Cardiac muscle cell (in vitro differentiated cells and primary cell): Measurements from ENCODE around the genes SLC30A9 and GABRA4.

DNA sequence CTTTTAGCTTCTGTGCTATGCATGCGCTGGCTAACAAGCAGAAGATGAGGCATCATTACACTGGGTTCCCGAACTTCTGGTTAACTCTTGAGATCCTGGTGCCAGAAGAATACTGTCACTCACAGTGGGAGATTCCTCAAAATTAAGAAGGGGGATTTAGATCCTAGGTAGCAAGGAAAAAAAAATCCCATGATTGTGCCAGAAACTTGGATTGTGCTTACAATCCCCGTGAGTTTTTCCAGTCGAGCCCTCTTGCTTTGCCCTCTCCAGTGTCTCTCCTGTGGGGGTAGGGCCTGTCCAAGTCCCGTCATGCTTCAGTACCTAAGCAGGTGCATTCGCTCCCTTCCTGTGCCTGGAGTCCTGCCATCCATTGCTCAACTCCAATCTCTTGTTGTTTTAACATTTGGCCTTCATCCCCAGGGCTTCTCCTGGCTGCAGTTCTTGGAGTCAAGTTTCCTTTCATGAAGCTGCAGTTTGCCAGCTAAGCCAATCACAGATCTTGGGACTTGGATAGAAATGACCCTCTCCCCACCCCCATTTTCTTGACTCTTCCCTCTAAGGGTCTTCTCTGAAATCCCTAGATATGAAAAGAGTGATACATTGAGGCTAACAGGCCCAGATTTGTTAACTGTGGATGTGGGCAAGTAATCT, 60.6 kb downstream of the CHRNA9 start:
- RAMPAGE, long total RNA = no peak
- RRBS = no CpG with 5 or more reads among the region's 6 CpGs

GRCh38 chr4:40506073-40506721, 123.5 kb downstream of the RBM47 start:
- RAMPAGE, long total RNA = no peak
- RRBS = no CpG with 5 or more reads among the region's 4 CpGs

DNA sequence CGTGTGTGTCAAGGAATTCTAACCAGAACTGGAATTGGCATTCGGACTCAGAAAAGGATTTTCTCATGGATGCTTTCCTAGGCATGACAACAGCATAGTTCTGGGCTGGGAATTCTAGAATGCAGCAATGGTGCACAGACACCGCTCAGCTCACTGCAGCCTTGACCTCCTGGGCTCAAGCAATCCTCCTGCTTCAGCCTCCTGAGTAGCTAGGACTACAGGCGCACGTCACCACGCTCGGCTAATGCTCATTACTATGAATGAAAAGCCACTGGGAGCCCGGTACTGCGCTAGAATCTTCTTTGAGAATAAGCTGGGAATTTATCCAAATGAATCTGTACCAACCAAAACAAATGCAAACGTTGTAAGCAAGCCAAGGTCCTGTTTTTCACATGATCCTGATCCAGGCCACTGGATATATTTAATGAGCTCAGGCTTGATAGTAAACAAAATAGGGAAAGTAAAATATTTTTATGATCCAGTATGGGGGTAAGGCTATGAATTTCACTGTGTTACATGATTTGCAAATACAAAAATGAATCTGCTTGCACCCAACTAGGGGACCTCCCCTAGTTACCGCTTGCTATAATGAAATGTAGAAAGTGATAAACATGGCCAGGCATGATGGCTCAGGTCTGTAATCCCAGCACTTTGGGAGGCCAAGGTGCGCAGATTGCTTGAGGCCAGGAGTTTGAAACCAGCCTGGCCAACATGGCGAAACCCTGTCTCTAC, 105.0 kb downstream of the RBM47 start:
- RAMPAGE, long total RNA = no peak
- RRBS = no CpG with 5 or more reads among the region's 13 CpGs

- RAMPAGE, long total RNA = no peak
- RRBS = no CpG with 5 or more reads among the region's 10 CpGs
Measured at GRCh38 chr4:40525528-40526506, 103.8 kb downstream of the RBM47 start.

- RAMPAGE, long total RNA = no peak
- RRBS = no CpG with 5 or more reads among the region's 4 CpGs
Measured at GRCh38 chr4:40718913-40719413, 30.8 kb upstream of the NSUN7 start.

DNA sequence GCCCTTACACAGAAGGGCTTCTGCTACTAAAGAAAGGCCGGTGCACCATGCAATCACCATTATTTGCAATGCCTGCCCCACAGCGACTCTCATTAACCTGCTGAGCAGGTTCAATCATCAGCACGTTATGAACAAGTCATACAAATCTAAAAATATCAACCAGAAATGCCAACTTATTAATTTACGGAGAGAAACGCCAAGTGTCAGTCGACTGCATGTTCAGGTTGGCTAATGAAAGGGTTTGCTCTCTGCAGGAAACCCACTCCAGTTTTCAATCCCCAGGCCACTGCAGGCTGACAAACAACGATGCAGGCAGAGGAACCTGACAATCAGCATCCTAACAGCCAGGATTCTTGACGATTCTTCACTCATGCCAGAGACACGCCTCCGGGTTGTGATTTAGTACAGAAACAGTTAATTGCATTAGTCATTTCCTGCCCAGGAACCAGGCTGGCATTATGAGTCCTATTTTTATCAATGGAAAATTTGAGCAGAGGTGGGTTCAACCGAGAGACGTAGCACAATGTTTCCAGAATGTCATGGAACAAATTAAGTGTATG, 159.4 kb downstream of the NSUN7 start:
- RAMPAGE, long total RNA = no peak
- RRBS = no CpG with 5 or more reads among the region's 12 CpGs

GRCh38 chr4:41049069-41049766, 165.1 kb downstream of the APBB2 start:
- RAMPAGE, long total RNA = no peak
- RRBS = 93% methylated on average over 2 of the region's 55 CpGs

- RAMPAGE, long total RNA = no peak
- RRBS = no CpG with 5 or more reads among the region's 3 CpGs
Measured at GRCh38 chr4:41202193-41202560, 12.2 kb downstream of the APBB2 start.

DNA sequence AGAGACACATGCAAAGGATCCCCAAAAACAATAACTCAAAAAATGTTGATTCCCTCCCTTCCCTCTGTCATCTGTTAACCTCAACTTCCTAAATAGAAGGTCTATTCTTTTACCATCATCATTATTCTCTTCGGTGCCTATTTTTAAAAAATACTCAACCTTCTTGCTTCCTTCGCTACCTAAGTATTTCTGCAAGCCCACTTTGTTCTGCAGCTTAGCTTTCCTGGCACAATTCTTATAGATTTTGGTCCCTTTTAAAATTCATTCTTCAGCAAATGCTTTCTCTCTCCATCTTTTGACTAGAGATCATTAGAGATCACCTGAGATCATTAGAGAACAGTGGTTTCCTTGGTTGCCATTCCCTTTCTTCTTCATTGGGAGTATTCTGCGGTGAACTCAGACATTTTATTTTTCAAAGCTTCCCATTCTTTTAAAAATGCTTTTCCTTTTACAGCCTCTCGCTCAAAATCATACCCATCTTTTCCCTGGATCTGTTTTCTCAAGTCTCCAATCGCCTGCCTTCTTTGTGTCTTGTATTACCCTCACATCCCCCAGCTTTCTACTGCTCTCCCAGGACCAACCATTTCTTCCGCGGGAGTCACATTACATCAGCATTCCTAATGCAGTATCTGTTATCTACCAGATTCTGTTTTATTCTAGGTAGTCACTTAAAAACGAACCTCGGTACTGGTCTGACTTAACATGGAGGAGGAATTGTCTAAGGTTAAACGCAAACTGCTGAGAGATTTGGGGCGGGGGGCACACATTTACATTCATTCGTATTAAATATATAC, 766 bp upstream of the UCHL1 start:
- RAMPAGE, long total RNA = no peak
- RRBS = no CpG with 5 or more reads among the region's 12 CpGs

DNA sequence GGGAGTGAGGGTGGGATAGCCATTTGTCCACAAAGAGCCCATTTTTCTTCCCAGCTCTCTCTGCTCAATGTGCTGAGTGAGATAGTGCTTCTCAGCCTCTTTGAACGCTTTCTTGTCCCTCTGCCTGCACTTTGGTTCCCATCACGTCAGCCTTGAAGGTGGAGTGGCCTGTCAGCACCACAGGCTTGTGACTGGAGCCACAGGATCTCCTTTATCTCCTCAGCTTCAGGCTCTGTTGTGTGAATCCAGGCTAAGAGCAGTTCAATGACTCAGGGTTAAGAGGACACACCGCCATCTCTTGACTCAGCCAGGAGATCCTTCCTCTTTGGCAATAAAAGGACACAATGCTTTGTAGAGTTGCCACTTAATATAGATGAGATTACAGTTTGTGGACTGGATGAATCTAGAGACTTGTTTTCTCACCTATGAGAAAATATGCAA, 62.0 kb downstream of the UCHL1 start:
- RAMPAGE, long total RNA = no peak
- RRBS = no CpG with 5 or more reads among the region's 3 CpGs

GRCh38 chr4:41363280-41364093, 106.8 kb downstream of the UCHL1 start:
- RAMPAGE, long total RNA = no peak
- RRBS = no CpG with 5 or more reads among the region's 11 CpGs

- RAMPAGE, long total RNA = no peak
- RRBS = no CpG with 5 or more reads among the region's 8 CpGs
Measured at GRCh38 chr4:41369570-41370315, 113.0 kb downstream of the UCHL1 start.

DNA sequence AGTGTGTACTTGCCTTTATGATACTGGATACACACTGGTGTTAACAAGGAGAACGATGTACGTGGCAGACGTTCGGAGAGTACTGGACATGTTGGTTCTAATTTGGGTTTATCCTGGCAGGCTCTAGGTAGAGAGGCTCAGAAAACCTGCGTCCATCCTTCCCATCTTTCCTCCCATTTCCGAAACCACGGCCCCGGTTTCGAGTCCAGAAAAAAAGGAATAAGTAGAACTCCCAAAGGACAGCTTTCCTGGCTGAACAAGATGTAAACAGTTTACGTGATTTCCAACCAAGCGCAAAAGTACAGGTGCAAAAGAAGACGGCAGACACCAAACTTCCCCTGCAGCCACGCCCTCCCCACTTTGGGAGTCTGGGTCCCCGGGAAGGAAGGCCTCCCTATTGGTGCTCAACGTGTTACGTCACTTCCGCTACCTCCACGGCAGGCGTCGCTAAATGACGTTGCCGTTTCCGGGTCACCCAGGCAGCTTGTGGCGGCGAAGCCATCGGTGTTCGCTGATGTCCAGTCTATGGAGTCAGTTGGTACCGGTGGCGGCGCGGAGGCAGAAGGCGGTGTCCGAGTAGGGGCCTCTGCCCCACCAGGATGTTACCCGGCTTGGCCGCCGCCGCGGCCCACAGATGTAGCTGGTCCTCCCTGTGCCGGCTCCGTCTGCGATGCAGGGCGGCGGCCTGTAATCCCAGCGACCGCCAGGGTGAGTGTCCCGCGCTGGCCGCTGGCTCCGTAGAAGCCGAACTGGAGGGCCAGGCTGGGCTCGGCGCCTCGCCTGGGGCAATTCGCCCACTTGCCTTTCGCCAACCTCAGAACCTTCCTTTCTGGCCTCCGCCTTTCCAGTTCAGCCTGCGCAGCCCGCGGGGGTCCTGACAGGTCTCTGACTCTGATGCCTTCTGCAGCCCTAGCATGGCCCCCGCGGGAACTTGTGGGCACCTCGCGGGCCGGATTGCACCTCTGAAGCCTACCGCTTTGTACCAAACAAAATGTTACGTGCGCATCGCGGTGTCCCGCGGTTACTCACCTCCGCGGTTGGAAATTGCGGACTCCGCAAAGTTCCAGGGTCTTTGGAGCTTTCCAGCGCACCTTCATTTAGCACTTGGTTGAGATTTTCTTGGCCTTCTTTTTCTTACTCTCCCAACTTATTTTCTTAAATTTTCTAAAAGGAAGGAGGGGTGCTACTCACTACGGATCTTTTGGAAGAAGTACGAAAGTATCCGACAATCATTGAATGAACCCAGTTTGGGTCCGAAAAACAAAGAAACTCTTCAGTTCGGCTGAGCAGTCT, at the start of gene SLC30A9:
SLC30A9 (plus strand) TSS at position 478 of the 1,293 bp plus-strand sequence.
- RAMPAGE, long total RNA = start-site peak on the minus strand centred at position 348 of the sequence, 20 bp wide, 27 and 84 reads in 2 replicates; start-site peak on the plus strand centred at position 490 of the sequence, 50 bp wide, 2,440 and 1,851 reads in 2 replicates
- RRBS = 2% methylated on average over 23 of the region's 81 CpGs

- RAMPAGE, long total RNA = no peak
- RRBS = 3% methylated on average over 5 of the region's 59 CpGs
Measured at GRCh38 chr4:46993287-46994089, at the start of gene GABRA4. Gene GABRA4 (minus strand): TSS chr4:46993581.

DNA sequence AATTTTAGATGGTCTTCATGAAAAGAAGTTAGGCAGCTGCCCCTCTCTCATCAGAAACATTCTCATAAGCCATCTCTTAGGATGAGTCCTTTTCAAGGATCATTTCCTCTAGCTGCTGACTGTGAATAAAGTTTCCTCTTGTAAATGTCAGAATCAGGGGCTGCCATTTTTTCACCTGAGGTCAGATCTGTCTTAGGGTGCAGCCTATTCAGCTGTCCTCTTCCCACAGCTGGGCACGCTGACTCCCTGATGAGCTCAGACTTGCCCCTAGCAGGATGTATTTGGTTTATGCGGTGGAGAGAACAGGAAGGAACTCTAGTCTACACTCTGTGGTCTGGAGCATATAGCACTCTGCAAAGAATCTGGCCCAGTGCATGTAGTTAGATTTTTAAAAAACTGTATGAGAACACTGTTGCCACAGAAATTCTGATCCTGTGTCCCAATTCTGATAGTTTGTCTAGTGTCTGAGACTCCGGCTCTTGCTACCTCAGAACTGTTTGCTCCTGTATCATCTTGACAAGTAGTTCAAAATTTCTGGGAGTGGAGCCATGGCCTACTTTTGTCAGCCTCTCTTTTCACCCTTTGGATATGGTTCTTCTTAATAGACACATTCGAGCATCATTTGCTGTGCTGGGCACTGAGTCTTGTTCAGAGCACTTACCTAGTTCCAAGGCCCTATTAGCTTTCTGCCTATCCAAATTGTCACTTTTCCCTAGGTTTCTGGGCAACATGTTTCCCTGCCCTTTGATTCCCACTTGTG, 46.7 kb downstream of the ATP10D start:
- RAMPAGE, long total RNA = no peak
- RRBS = no CpG with 5 or more reads among the region's 4 CpGs

GRCh38 chr4:47704791-47705235, 133.1 kb downstream of the CORIN start:
- RAMPAGE, long total RNA = start-site peak on the plus strand at chr4:47704885-47704972, 43 and 39 reads in 2 replicates
- RRBS = no CpG with 5 or more reads among the region's 6 CpGs

GRCh38 chr4:47705333-47705934, 132.4 kb downstream of the CORIN start:
- RAMPAGE, long total RNA = no peak
- RRBS = no CpG with 5 or more reads among the region's 7 CpGs

DNA sequence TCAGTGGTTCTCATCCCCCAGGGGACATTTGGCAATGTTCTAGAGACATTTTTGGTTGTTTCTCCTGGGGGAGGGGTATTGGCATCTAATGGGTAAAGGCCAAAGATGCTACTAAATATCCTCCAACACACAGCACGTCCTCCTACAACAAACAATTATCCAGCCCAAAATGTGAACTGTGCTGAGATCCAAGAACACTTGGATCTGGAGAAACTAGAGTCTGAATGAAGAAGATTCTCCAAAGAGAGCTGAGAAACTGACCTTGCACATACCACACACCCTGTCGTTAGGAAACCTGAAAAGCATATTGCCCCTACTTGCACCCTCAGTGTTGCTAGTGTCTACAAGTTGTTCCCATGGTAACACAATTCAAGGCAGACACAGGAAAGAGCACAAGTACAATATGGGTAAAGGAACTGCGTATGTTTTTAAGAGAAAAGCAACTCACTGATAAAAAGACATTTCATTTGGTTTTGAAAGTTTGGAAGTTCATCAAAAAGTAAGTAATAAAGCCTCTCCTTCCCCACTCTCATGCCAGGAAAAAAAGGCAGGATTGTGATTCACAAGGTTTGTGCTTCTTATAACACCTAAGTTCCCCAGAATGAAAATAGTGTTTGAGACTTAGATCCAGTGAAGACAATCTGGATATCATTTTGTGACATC, 42.0 kb downstream of the NIPAL1 start:
- RAMPAGE, long total RNA = no peak
- RRBS = no CpG with 5 or more reads among the region's 3 CpGs

GRCh38 chr4:48138635-48139466, 4.8 kb upstream of the TXK start:
- RAMPAGE, long total RNA = no peak
- RRBS = no CpG with 5 or more reads among the region's 10 CpGs

GRCh38 chr4:48331555-48332039, 9.7 kb upstream of the SLAIN2 start:
- RAMPAGE, long total RNA = no peak
- RRBS = no CpG with 5 or more reads among the region's 3 CpGs